Bronchus (tissue), 1 donor: ENCODE data around the genes HEYL and MYCL.

GRCh38 chr1:39432226-39432855, 59.1 kb upstream of the BMP8A start:
- PRO-cap, result no peak

- PRO-cap, result bidirectional peak, plus-strand start at chr1:39609838, minus-strand start at chr1:39609734
Measured at GRCh38 chr1:39609465-39610458, 29.7 kb downstream of the HEYL start.

DNA sequence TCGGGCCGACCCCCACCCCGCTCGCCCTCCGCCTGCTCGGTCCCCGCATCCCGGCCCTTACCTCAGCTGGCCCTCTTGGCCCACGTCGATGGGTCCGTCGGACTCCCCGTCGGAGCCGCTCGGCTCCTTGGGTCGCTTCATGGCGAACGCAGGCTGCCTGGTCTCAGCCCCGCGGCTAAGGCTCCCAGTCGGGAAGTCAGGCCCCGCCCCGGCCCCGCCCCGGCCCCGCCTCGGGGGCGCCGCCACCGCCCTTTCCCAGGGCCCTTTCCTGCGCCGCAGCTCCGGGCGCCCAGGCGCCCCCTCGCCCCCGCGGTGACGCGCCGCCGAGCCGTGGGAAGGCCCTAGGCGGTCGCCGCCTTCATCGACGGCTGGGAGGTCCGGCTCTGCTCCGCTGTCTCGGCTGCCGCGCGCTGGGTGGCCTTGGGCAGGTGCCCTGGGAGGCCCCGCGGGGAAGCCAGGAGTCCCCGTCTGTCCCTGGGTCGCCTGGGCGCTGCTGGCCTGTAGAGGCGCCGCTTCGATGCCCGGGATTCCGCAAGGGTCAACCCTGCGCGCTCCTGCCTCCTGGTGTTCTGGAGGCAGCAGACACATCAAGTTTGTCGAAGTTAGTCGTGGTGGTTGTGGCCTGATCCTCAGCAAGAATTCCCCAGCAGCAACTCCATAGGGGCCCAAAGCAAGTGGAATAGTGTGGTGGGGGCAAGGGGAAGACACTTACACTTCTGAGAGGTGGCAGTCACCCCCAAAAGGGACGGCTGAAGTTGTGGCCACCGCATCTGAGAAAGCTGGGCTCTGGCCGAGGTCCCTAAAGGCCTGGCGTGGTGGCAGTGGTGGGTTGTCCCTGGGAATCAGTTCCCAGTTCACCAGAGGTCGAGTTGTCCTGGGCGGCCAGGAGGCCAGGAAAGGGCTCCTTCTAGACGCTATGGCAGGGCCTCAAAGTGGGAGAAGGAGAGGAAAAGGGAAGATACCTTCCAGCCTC, at the start of gene HEYL:
Gene HEYL (minus strand): TSS at position 159 of the 973 bp plus-strand sequence.
- PRO-cap, result bidirectional peak, plus-strand start at position 342 of the sequence, minus-strand start at position 129 of the sequence; unidirectional peak, minus-strand start at position 492 of the sequence

DNA sequence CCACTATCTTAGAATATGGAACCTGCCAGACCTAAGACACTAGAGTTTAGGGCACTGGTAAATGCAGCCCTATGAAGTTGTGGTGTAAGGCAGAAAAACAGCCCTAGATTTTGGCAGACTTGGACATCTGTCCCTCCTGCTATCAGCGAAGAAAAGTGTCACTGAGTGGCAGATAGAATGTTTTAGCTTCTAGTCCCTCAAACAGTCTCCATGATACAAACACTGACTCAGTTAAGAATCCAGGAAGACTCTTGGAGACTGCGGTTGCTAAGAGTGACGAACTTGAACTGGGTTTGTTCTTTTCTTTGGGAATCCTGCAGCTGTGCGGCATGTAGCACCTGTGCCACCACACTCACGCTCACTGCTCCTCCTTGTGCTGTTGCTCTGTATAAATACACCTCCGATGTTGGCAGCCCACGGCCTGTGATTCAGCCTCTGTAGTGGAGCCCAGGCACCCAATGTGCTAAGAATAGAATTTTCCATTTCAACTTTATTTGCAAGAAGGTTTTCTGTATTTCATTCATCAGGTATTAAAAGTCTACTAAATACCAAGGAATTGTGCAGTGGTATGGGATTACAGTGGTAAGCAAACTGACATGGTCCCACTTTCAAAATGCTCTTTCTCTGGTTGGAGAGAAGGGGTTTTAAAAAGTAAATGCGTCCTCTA, 5.5 kb upstream of the PPIE start:
- PRO-cap, result no peak

GRCh38 chr1:39757392-39758157, 13.6 kb downstream of the OXCT2 start:
- PRO-cap, result no peak

DNA sequence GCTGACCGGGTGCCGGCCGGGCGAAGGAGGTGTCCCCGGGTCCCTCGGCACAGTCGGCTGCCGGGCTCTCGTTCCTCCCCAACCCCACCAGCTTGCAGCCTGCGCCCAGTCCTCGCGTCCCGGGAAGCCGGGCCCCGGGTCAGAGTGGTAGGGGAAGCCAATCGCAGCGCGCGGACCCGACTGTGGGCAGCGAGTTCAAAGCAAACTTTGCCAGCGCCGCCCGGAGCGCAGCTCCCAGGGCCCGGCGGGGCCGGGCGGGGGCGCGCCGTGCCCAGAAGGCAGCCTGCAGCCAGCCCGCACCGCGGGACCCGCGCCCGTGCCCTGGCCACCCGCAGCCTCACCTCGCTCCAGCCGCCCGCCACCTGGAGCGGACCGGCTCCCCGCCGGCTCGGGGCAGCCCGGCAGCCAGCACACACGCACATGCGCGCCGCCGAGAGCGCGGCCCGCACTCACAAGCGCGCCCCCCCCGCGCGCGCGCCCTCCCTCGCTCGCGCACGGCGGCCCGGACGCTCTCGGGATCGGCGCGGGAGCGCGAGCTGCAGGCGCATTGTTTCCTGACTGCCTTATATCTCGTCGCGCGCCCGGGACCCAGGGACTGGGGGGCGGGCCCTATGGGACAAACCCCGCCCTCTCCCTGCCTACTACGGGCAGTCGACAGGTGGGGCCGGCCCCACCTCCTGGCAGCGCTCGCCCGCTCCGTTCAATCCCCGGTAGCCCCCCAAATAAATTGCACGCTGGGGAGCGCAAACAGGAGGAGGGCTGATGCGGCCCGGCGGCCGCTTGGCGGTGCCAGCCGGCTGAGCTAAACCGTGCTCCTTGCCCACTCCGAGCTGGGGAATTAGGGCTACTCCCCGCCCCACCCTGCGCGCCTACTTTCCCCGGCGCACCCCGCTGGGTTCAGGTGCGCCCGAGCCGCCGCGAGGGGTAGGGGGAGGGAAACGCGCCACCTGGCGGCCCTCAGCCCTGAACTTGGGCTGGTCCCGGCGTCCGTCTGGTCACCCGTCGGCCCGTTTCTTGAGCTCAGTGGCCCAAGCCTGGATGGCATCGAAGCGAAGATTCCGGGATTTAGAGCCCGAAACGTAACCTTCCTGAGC, at the start of gene MYCL:
Gene MYCL (minus strand): TSS at position 451 of the 1,094 bp plus-strand sequence.
- PRO-cap, result bidirectional peak, plus-strand start at position 650 of the sequence, minus-strand start at position 390 of the sequence

DNA sequence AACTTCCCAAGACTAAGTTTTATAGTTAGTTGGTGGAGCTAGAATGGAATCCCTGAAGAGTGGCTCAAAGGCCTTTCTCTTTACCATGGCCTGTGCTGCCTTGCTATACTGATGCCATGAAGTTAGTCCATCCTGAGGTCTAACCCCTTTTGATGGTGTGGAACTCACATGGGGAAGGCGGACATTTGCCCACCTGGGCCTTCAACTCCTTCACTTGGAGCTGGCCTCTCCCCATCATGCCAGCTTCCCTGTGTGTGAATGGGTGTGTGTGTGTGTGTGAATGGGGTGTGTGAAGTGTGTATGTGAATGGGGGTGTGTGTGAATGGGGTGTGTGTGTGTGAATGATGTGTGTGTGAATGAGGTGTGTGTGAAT, 9.4 kb downstream of the MFSD2A start:
- PRO-cap, result no peak

DNA sequence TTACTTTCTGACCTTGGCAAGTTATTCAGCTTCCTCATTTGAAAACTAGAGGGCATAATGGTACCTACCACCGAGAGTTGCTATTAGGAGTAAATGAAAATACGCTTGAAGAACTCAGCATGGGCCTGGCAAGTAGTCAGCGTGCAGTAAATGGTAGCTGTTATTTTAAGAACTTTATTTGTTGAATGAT, 1.2 kb upstream of the CAP1 start:
- PRO-cap, result no peak

- PRO-cap, result no peak
Measured at GRCh38 chr1:40095786-40096350, 1.2 kb downstream of the PPT1 start.

DNA sequence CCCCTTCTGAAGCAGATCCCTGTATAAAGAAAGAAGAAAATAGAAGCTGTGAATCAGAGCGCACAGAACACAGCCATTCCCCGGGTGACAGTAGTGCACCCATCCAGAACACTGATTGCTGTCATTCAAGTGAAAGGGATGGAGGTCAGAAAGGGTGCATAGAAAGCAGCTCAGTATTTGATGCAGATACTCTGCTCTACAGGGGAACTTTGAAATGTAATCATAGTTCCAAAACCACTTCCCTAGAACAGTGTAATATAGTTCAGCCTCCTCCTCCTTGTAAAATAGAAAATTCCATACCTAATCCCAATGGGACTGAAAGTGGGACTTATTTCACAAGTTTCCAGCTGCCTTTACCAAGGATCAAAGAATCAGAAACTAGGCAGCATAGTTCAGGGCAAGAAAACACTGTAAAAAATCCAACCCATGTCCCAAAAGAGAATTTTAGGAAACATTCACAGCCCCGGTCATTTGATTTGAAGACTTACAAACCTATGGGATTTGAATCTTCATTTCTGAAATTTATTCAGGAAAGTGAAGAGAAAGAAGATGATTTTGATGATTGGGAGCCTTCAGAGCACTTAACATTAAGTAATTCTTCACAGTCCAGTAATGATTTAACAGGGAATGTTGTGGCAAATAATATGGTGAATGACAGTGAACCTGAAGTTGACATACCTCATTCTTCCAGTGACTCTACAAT, 8.1 kb upstream of the TMCO2 start:
- PRO-cap, result no peak

DNA sequence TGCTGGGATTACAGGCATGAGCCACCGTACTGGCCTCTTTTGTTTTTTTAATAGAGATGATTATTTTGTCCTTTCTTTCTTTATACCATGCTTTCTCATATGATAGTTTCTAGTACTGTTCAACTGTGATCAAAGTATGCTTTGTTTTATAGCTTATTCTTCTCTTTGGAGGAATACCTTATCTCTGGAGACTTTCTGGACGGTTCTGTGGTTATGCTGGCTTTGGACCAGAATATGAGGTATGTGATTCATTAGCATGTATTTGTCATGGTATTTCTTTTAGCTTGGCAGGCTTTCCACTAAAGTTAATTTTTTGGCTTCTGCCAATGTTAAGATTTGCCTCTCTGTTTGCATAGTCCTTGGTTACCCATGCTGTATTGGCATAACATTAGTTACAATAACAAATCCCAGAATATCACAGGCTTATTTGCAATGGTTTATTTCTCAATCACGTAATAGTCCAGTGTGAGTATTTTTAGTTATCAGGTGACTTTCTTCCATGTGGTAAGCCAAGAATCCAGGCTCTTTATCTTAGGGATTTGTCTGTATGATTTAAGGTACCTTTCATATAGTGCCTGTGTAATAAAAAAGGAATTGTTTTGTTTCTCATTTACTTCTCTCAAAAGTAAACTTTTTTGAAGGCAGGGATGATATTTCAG, 9.7 kb downstream of the ZMPSTE24 start:
- PRO-cap, result no peak

GRCh38 chr1:40316468-40317090, 507 bp downstream of the COL9A2 start:
- PRO-cap, result bidirectional peak, plus-strand start at chr1:40316822, minus-strand start at chr1:40316643

- PRO-cap, result bidirectional peak, plus-strand start at chr1:40390054, minus-strand start at chr1:40389955
Measured at GRCh38 chr1:40389811-40390532, 16.4 kb downstream of the SMAP2 start.

DNA sequence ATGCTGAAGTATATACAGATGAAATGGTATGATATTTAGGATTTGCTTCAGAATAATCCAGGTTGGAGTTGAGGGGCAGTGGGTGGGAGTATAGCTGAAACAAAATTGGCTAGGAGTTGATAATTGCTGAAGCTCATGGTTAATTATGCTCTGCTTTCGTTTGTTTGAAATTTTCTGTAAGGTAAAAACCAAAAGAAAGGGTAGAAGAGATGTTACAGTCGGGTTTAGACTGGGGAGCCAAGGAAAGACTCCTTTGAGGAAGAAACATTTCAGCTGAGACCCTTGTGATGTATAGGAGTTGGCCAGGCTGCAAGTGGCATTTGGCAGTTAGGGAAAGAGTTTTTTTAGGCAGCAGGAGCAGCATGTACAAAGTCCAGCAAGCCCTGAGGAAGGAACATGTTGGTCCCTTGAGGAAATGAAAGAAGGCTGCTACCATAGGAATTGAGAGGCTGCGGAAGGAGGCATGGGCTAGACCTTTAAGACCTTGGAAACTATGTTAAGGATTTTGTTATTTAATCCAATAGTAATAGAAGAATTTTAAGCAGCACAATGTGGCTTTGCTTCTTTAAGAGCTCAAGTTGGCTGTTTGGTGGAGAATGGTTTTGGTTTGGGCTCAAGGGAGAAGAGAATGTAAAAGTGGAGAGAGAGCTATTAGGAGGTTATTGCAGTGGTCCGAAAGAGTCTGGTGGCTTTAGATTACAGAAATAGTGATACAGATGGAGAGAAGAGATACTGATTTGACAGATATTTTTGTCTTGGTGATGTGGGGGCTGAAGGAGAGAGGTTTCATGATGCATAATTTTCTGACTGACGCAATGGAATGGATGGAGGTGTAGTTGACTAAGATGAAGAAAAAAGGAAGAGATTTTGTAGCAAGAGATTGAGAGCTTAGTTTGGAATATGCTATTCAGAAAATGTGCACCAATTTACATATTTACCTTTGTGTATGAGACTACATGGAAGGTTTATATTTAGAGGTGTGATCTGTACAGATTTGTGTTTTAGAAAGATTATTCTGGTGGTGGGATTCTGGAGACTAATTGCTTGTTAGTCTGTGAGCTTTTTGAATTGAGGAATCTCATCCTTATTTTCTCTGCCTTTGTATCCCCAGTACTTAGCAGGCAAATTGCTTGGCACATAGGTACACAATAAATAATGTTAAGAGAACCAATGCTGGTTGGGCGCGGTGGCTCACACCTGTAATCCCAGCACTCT, 26.7 kb downstream of the SMAP2 start:
- PRO-cap, result bidirectional peak, plus-strand start at position 845 of the sequence, minus-strand start at position 684 of the sequence

DNA sequence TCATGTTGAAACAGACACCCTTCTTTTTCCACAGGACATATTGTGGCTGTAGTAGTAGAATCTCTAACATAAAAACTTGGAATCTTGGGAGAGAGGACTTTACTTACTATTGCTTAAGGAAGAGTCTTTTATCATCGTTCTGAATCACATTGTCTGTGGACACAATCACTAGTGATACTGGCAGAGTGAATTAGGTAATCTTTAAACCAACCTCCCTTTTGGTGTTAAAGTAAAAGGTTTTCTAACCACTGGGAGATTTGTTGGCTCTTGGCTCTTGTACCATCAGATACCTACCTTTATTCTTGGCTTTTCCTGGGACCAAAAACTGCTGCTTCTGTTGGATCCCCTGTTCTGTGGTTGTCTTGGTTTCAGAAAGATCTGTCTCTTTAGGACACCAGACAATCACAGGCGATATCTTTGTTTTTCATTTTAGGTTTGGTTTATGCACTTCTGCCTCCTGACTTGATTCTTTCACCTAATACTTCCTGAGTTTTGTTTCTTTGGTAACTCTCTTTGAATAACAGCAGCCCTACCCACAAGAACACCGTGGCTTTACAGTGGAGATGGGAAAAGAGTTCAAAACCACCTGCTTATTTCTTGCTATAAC, 36.6 kb upstream of the ZFP69B start:
- PRO-cap, result no peak

DNA sequence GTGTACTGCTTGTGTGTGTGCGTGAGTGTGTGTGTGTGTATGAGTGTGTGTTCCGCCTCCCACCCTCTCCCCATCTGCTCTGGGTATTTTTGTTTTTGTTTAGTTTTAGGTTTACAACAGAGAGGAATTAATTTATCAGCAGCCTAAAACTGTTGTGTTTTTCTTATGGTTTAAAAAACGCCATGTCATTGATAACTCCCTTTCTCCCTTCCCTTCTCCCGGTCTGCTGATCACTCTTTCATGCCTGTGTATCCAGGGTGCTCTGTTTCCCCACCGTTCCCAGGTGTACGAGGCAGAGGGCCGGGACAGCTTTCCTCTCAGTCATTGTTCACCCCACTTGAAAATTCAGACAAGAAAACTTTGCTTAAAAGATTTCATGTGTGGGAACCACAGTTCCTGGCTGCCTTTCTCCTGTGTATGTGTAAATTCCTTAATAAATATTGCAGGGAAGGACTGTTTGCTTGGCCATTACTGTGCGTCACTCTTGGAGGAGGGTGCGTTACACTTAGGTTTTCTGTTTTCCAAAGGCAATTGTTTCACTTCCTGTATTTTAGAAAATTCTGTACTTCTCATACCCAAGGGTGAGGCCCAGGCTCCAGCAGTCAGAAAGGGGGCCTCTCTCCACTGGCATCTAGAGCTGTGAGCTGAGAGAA, 27.3 kb upstream of the ZFP69B start:
- PRO-cap, result bidirectional peak, plus-strand start at position 598 of the sequence, minus-strand start at position 410 of the sequence

GRCh38 chr1:40668817-40669030, 3.2 kb upstream of the RIMS3 start:
- PRO-cap, result no peak

- PRO-cap, result no peak
Measured at GRCh38 chr1:40955137-40955736, 24.3 kb upstream of the CTPS1 start.

GRCh38 chr1:41046354-41047076, 25.0 kb upstream of the SLFNL1 start:
- PRO-cap, result no peak

DNA sequence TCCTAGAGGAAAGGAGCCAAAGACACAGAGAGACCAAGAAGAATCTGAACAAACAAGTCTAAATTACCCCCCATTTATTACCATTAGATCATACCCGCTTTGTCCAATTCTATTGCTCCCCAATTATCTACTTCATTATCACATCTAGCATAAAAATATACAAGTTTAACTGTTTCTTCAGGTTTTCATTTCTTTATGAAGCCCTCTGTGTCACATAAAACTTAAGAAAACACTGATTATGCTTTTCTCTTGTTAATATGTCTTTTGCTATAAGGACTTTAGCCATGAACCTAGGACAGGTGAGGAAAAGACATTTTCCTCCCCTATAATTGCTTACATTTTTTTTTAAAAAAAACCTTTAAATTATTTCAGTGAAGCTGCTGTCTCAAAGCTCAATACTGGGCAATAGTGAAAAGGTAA, 28.5 kb downstream of the SCMH1 start:
- PRO-cap, result no peak